Hepatocyte (in vitro differentiated cells and primary cell): Measurements from ENCODE around the genes SLC36A1 and FAM114A2.

DNA sequence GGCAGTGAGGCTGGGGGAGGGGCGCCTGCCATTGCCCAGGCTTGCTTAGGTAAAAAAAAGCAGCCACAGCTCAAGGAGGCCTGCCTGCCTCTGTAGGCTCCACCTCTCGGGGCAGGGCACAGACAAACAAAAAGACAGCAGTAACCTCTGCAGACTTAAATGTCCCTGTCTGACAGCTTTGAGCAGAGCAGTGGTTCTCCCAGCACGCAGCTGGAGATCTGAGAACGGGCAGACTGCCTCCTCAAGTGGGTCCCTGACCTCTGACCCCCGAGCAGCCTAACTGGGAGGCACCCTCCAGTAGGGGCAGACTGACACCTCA is 15.6 kb downstream of the DCTN4 start:
- RAMPAGE, long total RNA, result no peak
- RRBS, result no CpG with 5 or more reads among the region's 5 CpGs

- RAMPAGE, long total RNA, result no peak
- RRBS, result no CpG with 5 or more reads among the region's 4 CpGs
Measured at GRCh38 chr5:151006696-151007062, 13.7 kb upstream of the GPX3 start.

- RAMPAGE, long total RNA, result no peak
- RRBS, result no CpG with 5 or more reads among the region's 3 CpGs
Measured at GRCh38 chr5:151036773-151037007, 16.3 kb downstream of the GPX3 start.

DNA sequence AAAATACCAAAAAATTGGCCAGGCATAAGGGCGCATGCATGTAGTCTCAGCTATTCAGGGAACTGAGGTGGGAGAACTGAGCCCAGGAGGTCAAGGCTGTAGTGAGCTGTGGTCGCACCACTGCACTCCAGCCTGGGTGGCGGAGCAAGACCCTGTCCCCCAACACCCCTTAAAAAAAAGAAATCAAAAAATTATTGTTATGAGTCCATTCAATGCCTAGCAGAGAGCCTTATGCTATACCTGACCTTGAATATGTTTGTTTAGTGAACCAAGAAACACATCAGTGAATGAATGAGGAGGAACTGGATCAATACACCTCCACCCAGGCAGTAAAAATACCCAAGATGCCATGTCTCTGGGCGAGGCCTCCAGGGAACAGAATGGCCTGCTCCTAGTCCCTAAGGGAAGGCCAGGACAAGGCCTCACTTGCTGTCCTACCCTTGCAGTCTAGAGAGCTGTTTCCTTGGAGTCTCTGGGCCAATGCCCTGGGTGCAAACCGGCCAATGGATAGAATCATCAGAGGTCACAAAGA is 26.2 kb downstream of the TNIP1 start:
- RAMPAGE, long total RNA, result no peak
- RRBS, result no CpG with 5 or more reads among the region's 5 CpGs

DNA sequence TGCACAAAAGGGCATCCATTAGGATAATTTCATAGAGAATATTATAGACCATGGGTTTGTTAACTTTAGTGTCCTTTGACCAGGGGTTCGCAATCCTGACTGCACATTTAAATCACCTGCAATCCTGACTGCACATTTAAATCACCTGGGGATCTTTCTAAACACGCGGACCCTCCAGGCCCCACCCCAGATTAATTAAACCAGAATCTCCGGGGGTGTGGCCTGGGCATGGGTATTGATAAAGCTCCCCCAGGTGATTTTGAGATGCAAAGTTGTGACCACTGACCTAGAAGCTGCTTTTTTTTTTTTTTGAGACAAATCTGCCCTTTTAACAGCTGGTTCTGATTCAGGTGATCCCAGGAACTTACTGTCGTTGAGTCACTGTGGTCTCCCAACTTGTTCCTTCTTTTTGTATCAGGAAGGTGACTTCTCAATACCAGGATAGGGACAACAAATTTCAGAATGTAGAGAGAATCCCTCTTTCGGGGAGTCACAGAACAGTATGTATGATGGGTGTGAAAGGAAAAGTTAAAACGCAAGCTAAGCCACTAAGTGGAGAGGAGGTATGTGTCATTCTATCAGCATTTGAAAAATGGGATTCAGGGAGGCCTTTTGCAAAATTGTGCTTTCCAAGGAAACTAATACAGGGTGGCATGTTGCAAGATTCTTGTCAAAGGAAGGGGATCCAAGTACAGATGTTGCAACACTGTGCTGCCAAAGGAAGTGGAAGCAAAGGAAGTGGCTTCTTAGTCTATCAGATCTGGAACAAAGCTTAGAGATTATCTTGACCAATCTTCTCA is 12.4 kb upstream of the TNIP1 start:
- RAMPAGE, long total RNA, result no peak
- RRBS, result no CpG with 5 or more reads among the region's 7 CpGs

- RAMPAGE, long total RNA, result no peak
- RRBS, result no CpG with 5 or more reads among the region's 6 CpGs
Measured at GRCh38 chr5:151094898-151095261, 14.0 kb upstream of the TNIP1 start.

DNA sequence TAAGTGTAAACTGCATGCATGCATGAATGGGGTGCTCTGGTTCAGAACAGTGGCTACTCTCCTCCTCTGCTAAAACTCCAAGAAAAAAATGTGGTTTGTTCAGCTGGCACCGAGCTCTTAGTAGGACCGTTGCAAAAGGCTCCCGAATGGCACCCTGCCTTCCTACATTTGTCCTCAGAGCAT is 17.7 kb upstream of the TNIP1 start:
- RAMPAGE, long total RNA, result no peak
- RRBS, result no CpG with 5 or more reads among the region's 3 CpGs

DNA sequence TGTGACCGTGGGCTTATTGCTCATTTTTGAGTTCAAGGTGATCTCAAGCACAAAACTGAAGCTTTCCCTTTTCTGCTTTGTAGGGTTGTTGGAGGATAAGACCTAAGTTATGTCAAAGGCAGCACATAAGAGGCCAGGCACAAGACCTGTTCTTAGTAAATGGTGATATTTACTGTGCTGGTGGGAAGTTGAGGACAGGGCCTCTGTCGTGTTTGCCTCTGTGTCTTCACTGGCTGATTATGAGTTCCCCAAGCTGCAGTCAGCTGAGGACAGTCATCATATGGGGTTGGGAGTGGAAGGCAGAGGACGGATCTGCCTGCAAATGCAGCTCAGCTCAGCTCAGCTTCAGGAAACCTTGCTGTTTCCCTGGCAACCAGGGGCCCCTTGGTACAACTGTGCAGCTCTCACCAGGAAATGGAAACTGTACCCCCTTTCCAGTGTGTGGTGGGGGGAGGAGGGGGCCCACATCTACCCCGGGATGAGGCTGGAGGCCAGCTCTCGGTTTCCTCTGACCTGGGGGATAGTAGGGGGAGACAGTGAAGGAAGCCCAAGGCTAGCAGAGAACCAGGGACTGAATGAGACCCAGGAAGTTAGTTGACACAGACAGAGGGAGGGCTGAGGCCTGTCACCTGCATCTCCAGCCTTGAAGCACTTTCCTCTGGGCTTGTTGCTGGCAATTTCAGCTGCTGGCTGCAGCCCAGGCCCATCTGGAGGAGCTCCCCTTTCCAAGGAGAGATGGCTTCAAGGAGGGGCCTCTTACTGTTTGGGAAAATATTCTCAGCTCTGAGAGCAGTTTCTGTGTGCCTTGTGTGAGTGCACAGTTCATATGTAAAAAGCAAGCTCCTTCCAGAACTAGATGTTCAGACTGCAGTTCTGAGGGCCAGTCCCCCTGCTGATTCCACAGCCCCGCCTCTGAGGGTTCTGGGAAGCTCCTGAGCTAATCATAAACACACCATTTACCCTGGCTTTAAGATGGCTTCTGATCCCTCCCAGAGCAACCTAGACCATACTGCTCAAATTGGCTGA is 7.0 kb downstream of the ANXA6 start:
- RAMPAGE, long total RNA, result no peak
- RRBS, result no CpG with 5 or more reads among the region's 6 CpGs

- RAMPAGE, long total RNA, result no peak
- RRBS, result no CpG with 5 or more reads among the region's 1 CpG
Measured at GRCh38 chr5:151240924-151241252, 12.1 kb upstream of the GM2A start.

GRCh38 chr5:151447144-151447978 is at the start of gene SLC36A1:
SLC36A1 (plus strand) TSS chr5:151447603.
- RAMPAGE, long total RNA, result no peak
- RRBS, result 2% methylated on average over 17 of the region's 46 CpGs

DNA sequence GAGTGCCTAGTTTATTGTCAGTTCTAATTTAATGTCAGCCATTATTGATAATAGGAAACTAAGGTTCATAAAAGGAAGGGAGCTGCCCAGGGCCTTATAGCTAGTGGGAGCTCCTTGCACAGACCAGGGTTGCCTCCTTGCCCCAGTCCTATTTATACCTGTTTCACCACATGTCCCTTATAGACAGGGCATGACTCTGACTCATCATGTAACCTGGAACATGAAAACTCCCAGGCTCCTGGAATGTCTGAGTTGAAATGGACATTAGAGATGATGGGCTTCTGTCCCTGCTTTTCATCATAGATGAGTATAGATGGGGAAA is 21.1 kb downstream of the FAT2 start:
- RAMPAGE, long total RNA, result no peak

GRCh38 chr5:151612910-151613767 is 22.0 kb upstream of the FAT2 start:
- RAMPAGE, long total RNA, result no peak
- RRBS, result no CpG with 5 or more reads among the region's 18 CpGs

DNA sequence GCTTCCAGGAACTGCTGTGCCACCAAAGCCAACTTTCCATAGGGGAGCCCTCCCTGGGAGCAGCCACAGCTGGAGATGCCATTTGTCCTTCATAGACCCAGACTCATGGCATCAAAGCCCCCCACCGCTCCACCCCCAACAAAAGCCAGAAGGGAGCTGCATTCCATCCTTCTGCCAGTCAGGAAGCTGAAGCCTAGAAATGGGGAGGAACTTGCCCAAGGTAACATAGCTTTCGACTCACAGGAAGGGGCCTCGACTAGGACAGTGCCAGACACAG is 28.9 kb upstream of the FAT2 start:
- RAMPAGE, long total RNA, result no peak
- RRBS, result no CpG with 5 or more reads among the region's 3 CpGs

DNA sequence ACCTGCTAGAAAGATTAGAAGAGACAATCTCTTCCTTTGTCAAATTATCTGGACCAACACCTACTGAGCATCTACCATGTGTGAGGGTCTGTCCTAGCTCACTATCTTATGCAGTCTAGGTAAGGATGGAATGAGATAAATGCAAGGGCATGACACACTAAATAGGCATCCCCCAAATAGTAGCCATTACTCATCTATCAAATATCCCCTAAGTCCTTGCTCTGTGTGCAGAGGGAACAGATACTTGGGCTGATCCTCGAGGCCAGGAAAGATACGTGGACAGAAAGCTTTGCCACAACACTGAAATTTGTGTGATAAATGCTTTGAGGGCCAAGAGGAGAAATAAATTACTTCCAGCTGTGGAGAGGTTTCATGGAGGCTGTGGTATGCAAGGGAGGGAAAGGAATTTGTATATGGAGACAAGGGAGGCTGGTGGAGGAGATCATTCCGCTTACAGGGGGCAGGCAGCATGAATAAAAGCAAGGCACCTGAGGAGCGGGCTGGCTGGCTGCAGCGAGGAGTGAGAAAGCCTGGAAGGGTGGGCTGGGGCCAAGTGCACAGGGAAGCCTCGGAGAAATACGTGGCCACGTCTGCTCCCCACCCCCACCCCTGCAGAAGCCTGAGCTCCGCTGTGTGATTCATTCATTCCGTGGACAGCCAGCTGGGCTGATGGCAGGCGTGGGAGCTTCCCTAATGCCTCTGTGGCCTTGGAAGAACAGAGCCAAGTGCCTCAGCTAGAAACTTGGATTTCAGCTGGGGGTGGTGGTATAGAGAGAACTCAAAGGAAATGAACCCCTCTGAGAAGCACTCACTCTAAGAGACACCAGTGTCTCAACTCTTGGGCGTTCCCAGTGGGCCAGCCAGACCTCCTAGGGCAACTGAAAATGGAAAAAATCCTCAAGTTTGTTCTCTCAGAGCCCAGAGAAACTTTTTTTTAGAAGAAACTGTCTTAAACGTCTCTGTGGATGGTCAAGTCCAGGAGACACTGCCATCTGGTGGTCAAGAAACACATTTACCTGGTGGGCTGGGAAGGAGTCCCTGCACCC is 18.3 kb downstream of the ATOX1 start:
- RAMPAGE, long total RNA, result no peak
- RRBS, result no CpG with 5 or more reads among the region's 13 CpGs

- RAMPAGE, long total RNA, result no peak
- RRBS, result no CpG with 5 or more reads among the region's 3 CpGs
Measured at GRCh38 chr5:151755139-151755758, 3.2 kb downstream of the ATOX1 start.

DNA sequence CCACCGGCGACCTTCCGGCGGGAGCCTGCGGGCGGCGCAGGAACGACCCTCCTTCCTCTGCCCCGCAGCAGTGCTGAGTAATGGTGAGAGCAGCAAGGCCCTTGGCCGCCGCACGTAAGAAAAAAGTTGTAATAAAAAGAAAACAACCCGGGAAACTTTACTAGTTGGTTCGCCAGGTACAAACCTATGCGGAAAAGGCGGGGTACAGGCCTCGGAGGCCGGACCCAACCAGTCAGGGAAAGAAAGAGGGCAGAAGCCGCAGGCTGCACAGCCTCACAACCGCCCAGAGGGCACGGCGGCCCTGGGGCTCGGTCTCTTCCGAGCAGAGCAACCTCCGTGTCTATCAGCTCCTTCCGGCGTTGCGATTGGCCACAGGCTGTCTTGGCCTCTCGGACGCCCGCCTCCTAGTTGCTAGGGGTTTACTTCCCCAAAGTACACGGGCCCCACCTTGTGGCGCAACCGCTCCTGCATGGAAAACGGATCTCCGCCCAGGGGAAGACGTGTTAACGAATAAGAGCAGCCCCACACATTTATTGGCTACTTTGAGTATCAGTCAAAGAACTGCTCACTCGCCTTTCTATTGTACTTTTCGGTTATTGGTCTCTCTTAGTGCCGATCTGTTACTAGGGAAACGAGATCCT is 504 bp upstream of the G3BP1 start:
- RAMPAGE, long total RNA, result no peak
- RRBS, result 1% methylated on average over 6 of the region's 42 CpGs

GRCh38 chr5:151773214-151773573 is 1.4 kb downstream of the G3BP1 start:
- RAMPAGE, long total RNA, result no peak
- RRBS, result no CpG with 5 or more reads among the region's 7 CpGs

DNA sequence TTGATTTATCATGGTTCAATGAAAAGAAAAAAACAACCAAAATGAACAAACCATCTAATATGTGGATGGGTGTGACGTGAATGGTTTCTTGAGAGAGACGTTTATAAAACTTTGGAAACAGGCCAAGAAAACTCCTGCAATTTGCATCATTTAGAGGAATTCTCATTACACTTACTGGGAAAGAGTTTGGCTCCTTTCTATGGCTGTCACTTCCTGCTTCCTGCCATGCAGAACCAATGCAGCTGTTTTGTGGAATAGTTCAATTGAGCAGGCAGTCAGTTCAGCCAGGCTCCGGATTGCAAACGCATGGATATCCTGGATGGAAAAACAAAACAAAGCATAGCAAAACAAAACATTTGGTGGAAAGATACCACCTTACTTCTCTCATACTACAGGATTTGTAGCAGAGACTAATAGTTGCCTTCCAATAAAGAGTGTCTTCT is 36.6 kb downstream of the FAM114A2 start:
- RAMPAGE, long total RNA, result no peak
- RRBS, result no CpG with 5 or more reads among the region's 4 CpGs

- RAMPAGE, long total RNA, result no peak
- RRBS, result 2% methylated on average over 11 of the region's 76 CpGs
Measured at GRCh38 chr5:154038172-154039479, at the start of gene FAM114A2. FAM114A2 (minus strand) TSS chr5:154038910.

DNA sequence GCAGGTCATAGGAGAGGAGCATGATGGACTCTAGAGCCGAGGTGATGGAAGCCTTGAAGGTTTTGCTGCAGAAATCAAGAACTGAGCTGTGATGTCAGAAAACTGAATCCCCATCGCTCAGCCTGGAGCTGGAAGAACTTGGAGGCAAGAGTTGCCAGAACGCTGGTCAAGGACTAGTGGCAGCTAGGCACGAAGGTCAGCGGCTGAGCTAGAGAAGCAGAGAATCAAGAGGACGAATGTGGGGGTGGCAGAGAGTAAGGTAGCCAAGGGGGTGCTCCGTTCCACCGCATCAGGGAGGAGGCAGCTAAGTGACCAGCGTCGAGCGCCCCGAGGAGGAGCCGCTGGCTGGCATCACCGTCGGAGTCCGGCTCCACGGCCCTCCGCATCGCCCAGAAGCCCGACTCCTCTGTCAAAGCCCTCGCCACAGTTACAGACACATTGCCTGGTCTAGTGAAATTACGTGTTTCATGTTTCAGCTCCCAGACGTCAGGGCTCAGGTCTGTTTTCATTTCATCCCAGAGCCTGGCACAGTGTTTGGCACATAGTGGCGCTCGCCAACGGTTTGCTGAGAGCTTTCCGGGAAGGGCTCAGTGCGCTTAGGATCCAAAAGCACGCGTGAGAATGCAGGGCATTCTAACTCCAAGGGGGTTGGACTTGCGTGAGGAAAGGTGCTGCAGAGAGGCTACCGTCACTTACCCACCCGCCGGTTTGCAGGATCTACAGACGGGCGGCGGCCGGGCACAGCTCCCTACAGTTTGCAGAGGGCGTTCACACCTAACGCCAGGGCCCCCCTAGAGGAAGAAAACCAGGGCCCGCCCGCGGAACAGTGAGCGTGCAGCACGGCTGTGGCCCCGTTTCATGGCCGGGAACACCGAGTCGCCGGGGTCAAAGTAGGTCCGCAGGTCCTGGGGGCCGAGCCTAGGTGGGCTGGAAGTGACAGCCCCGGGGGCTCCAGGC is 955 bp upstream of the GALNT10 start:
- RAMPAGE, long total RNA, result no peak
- RRBS, result 3% methylated on average over 4 of the region's 53 CpGs